ENCODE results near the gene RGS14.

DNA sequence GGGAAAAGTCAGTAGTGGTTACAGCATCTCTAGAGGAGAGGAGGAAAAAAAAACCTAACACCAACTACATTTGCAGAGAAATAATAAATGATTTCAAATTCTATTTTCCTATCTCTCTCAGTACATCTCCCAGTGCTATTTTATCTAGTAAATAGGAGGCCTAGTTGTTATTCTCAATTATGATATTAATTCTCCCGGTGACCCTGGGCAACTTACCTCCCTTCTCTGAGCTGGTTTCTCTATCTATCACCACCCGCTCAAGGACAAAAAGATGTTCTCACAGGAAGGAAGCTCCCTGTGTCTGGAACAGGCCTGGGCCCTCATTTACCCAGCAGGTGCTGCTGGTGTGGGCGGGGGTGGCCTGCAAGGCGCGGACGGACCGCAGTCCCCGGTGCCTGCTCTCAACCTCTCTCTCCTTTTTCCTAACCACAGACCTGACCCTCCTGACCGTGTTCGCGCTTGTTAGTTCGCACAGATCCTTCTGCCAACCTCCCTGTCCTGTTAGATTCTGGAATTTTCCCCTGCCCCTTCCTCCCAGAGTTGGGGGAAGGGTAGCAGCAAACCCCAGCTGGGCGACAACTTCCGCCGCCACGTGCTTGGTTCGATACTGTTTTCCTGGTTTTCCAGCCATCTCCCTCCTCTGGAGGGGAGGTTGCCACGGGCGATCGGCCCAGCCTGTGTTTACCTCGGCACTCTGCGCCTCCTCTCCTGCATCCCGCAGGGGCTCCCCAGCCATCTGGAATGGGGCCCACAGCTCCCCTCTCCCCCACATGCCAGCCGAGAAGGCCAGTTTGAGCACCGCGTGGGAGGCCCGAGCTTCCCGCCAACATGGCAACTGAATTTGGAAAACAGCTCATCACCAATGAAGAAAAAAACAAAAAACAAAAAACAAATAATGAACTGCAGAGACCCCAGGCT, 70.9 kb upstream of the UNC5A start:
- PRO-cap = no peak
- RAMPAGE, long total RNA, 4 experiments = no peak in any of the 4 experiments

DNA sequence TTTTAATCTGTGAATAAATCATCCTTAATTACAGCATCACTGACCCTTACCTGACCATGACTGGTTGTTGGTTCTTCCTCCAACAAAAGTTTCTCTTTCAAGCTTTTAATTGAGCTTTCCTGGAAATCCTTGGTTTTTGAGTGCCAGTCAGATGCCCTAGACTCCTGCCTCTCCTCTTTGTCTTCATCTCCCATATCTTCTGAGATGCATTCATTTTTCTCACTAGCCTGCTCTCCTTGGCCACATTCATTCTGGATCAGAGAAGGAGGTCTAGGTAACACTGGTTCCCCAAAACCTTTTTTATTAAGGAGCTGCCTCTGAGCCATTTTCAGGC, 38.1 kb downstream of the UIMC1 start:
- PRO-cap = no peak
- RAMPAGE, long total RNA, 4 experiments = no peak in any of the 4 experiments

- PRO-cap = no peak
- RAMPAGE, long total RNA, 4 experiments = no peak in any of the 4 experiments
Measured at GRCh38 chr5:177152989-177153578, 19.5 kb downstream of the NSD1 start.

DNA sequence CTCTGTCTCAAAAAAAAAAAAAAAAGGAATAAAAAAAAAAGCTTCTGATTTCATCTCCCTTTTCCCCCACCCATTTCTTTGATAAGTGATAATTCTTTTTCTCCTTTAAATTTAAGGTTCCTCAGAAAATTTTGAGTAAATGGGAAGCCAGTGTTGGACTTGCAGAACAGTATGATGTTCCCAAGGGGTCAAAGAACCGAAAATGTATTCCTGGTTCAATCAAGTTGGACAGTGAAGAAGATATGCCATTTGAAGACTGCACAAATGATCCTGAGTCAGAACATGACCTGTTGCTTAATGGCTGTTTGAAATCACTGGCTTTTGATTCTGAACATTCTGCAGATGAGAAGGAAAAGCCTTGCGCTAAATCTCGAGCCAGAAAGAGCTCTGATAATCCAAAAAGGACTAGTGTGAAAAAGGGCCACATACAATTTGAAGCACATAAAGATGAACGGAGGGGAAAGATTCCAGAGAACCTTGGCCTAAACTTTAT, 76.0 kb downstream of the NSD1 start:
- PRO-cap = no peak
- RAMPAGE, long total RNA, 4 experiments = no peak in any of the 4 experiments

- PRO-cap = bidirectional peak, plus-strand start at chr5:177300558, minus-strand start at chr5:177300381
- RAMPAGE, long total RNA, 4 experiments = no peak in any of the 4 experiments
Measured at GRCh38 chr5:177299971-177300835, 3.3 kb downstream of the RAB24 start.

DNA sequence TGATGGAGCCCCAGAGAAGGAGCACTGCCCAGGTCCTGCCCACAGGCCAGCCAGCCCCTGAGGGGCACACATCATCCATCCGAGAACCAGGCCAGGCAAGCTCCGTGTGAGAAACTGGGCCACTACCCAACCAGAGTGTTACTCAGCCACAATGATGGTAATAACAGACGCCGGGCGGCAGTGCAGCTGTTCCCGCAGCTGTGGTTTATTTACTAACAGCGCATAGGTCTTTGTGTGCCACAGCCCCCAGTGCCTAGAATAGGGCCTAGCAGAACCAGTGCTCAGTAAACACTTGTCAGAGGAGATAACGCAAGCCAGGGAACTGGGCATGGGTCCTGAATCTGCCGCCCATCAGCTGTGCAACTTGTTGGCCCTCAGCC, 2.3 kb downstream of the MXD3 start:
- PRO-cap = no peak
- RAMPAGE, long total RNA, 4 experiments = no peak in any of the 4 experiments

DNA sequence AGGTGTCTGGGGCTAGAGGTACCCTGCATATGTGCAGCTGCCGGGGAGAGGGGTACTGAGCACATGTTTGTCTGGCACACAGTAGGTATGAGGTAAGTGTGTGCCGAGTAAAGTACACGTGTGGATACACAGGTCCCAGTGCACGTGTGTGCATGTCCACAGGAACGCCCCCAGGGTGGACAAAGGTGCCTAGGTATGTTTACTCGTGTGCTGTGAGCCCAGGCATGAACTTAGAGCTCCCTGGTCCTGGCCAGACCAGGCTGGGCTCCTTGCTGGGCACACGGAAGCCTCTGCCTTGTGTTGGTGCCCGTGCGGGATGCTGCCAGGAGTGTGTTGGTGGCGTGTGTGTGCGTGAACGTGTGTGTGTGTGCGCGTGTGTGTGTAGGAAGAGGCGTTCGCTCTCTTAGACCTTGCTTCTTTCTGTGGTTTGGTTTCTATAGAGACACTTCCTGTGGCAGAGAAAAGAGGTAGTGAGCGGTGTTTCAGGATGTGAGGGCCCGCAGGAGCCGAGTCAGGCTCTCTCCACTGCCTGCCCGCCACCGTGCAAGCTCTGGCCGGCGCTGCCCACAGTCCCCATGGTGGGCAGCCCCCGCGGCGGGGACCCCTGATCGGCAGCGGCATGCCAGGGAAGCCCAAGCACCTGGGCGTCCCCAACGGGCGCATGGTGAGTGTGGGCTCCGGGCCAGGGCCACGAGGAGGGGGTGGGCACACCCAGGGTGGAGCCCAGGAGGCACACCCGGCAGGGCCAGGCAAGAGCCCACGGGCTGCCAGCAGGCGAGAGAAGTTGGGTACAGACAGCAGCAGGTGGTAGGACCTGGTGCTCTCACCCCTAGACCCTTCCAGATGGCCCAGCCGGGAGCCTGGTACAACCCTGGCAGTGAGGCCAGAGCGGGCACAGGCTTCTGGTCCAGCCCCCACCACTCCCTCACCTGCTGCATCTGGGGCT, at the start of gene RGS14:
Gene RGS14, plus strand, starts transcription at position 519 of the 946 bp plus-strand sequence.
- PRO-cap = bidirectional peak, plus-strand start at position 770 of the sequence, minus-strand start at position 424 of the sequence
- RAMPAGE, long total RNA, 4 experiments = start-site peak on the plus strand in 4 of 4 experiments, centred at positions 499 to 518 of the sequence, 15 to 29 reads per replicate

- PRO-cap = bidirectional peak, plus-strand start at chr5:177374208, minus-strand start at chr5:177373918; bidirectional peak, plus-strand start at chr5:177374492, minus-strand start at chr5:177374325
- RAMPAGE, long total RNA, 4 experiments = no peak in any of the 4 experiments
Measured at GRCh38 chr5:177373748-177374649, 10.2 kb upstream of the SLC34A1 start.

- PRO-cap = bidirectional peak, plus-strand start at chr5:177379688, minus-strand start at chr5:177379487
- RAMPAGE, long total RNA, 4 experiments = no peak in any of the 4 experiments
Measured at GRCh38 chr5:177379408-177379913, 4.8 kb upstream of the SLC34A1 start.

DNA sequence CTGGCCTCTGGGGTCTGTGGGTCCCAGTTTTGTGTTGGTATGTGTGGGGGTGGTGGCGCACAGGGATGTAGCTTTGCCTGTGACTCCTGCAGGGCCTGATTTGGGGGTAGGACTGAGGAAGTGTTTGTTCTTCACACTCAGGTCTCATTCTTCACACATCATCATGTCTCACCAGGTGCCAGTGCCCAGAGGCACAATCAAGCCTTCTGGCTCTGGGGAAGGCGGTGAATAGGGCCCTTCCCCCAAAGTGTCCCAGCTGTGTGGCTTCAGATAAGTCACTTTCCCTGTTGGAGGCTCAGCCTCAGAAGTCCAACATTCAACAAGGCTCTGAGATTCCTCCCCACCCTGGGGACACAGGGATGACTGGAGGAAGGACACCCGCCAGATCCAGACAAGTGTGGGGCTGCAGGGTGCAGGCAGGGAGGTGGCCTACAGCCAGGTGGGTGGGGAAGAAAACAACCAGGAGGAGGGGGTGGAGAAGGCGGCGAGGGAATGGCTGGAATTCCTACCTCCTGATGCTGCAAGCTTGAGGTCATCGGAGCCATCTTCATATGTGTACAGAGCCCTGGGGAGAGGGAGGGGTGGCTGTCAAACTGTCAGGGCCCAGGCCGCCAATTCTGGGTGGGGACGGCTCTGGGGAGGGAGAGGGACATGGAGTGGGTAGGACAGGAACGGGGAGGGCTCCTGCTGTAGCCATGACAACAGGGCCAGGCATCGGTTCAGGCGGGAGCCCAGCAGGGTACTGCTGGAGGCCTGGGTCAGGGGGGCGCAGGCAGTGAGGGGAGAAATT, 4.9 kb downstream of the DBN1 start:
- PRO-cap = no peak
- RAMPAGE, long total RNA, 4 experiments = start-site peak on the minus strand in 1 of 4 experiments, centred at position 535 of the sequence, 15 reads per replicate

- PRO-cap = no peak
- RAMPAGE, long total RNA, 4 experiments = no peak in any of the 4 experiments
Measured at GRCh38 chr5:177469217-177469803, 4.1 kb downstream of the DBN1 start.

DNA sequence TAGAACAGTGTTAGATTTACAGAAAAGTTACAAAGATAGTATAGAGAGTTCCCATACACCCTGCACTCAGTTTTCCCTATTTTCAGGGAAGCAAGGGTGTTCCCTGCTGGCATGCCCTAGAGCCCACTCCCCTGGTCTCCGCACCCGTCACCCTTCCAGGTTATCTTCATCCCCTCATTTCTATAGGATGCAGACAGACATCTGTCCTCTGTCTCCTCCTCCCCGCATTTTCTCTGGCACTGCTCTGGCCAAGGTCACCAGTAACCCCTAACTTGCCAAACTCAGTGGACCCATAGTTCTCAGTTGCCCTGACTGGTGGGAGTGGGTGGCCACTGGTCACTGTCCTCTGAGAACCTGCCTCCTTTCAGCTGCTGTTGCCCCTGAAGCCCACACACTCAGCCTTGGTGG, 2.0 kb upstream of the DBN1 start:
- PRO-cap = no peak
- RAMPAGE, long total RNA, 4 experiments = no peak in any of the 4 experiments

DNA sequence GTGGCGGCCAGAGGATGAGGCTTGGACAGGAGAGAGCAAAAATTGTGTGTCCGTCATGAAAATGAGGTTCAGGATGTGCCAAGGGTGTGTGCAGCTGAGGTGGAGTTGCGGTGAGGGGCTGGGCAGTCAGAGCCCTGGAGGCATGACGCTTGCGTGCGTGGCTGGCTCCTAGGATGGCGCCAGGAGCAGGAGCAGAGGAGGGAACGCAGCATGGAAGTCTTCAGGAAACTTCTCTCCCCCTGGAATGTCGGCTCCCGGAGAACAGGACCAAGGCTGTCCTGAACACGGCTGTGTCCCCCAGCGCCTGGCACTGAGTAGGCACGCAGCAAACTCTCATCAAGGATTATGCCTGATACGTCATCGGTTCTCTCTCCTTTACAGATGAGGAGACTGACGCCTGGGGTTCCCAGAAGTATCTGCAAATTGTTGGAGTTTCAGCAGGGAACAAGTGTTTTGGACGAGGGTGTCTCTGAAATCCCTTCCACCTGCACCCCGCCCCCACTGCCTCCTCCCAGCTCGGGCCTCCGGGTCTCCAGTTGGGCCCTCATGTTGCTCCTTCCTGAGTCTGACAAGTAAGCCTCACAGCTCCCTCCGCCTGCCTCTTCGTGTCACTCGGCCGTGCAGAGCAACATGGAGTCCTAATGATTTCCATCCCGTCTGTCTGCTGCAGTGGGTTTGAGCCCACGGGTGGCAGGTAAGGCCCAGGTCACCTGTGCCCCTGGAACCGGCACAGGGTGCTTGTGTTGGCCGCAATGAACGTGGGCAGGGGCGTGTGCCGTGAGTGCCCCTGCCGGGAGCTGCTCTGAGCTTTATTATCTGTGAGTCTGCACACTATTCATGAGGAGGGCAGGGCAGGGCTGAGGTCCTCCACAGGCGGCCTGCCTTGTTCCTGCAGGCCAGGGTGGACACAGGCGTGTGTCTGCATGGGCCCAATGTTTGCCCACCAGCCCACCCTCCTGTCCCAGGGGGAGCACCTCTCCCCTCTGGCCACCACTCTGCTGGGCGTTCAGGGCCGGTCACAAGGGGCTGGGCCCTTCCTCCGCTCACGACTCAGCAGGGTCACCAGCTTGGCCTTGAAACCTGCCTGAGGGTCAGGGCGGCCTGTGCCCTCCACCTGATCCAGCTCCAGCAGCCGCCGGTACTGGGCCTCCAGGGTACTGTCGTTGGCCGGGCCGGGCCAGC, 6.0 kb upstream of the PDLIM7 start:
- PRO-cap = no peak
- RAMPAGE, long total RNA, 4 experiments = no peak in any of the 4 experiments

DNA sequence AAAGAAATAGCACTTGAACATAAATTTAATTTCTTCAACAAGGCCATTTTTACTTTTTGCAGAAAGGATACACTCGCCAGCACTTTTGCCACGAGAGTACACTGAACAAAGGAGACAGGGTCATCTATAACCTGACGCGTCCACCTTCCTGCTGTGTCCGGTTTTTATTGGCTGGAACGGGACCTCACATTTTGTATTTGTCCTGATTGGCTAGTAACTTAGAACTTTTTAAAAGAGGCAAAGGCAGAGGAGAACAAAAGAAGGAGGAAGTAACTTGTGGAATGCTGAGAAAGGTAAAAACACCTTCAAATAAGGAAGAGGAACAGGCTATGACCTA, 17.0 kb upstream of the TMED9 start:
- PRO-cap = unidirectional peak, minus-strand start at position 100 of the sequence
- RAMPAGE, long total RNA, 4 experiments = no peak in any of the 4 experiments

GRCh38 chr5:177600254-177601300, 645 bp downstream of the B4GALT7 start:
- PRO-cap = unidirectional peak, minus-strand start at chr5:177600412; unidirectional peak, minus-strand start at chr5:177600850
- RAMPAGE, long total RNA, 4 experiments = no peak in any of the 4 experiments

GRCh38 chr5:177612036-177612398, 12.1 kb downstream of the B4GALT7 start:
- PRO-cap = no peak
- RAMPAGE, long total RNA, 4 experiments = no peak in any of the 4 experiments

GRCh38 chr5:178006650-178007088, 10.6 kb upstream of the PROP1 start:
- PRO-cap = unidirectional peak, plus-strand start at chr5:178006875
- RAMPAGE, long total RNA, 4 experiments = no peak in any of the 4 experiments

DNA sequence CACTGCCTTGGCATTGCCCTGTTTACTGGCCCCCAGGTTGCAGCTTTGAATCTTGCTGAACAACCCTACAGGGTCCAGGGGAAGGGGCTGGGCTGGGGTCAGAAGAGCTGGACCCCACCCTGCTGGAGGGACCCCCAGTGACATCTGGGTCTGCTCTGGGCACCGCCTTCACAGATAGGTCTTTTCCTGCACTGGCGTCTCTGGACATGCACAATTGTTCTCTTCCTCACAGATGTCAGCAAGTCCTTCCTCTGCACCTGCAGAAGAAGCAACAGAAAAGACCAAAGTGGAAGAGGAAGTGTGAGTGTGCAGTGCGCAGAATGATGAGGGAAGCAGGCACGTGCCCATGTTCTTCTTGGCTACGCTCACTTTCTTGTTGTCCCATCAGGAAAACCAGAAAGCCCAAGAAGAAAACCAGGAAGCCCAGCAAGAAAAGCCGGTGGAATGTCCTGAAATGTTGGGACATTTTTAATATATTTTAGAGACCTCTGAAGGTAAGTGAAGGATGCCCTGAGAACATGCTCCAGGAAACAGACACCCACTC, 50.7 kb upstream of the PROP1 start:
- PRO-cap = no peak
- RAMPAGE, long total RNA, 4 experiments = no peak in any of the 4 experiments

DNA sequence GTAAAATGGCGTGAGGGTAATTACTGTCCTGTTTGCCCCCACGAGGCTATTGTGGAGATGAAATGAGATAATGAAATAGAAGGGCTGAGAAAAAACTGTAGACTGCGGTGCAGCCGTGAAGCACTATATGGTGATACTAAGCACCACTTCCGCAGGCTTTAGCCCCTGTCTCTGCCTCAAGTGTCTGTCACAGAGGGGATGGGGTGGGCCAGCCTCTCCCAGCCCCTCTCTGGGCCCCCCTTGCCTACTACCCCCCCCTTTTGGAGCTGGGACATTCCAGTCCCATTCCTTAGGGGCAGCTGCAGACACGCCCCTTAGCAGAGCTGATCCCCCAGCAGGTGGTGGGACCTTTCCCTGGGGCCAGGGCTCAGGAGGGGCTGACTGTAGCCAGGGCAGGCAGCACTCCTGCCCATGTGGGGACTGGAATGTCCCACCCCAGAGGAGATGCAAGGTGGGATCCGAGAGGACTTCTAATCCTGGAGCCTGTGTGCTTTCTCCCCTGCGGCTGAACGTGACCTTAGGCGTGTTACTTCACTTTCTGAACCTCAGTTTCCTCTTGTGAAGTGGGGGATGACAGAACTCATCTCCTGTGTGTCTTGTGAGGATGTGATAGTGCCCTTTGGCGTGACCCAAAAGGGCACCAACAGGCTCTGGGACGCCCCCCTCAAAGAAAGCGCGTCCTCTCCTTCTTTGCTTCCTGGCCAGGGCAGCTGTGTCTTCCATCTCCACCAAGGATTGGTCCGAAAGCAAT, 1.9 kb downstream of the N4BP3 start:
- PRO-cap = no peak
- RAMPAGE, long total RNA, 4 experiments = no peak in any of the 4 experiments

DNA sequence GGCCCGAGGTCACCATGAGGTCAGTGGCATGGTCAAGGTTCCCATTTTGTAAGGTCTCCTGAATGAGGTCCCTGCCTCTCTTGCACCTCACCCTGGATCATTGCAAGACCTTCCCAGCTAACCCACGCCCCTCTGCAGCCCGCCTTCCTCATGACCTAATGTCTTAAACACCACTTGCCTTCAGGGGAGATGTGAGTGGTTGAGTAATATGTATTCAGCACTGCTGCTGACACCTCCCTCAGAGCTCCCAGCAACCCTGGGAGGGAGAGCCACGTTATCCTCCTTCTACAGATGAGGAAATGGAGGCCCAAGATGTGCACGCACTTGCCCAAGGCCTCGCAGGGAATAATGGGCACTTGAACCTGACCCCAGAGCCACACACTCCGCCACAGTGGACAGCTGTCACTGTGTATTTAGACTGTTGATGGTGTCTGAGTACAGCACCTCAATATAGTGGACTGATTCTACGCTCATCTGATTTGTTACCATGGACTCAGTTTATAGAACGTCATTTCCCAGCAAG, 7.2 kb downstream of the NHP2 start:
- PRO-cap = bidirectional peak, plus-strand start at position 241 of the sequence, minus-strand start at position 134 of the sequence
- RAMPAGE, long total RNA, 4 experiments = no peak in any of the 4 experiments

All from esophagus squamous epithelium (tissue), 4 donors.